ENCODE data around the gene CFAP69.

GRCh38 chr7:81690212-81690842 is 79.5 kb downstream of the HGF start:
- RAMPAGE, long total RNA, result no peak
- RRBS, result no CpG with 5 or more reads among the region's 7 CpGs

GRCh38 chr7:82416316-82416713 is 27.3 kb downstream of the CACNA2D1 start:
- RAMPAGE, long total RNA, result no peak
- RRBS, result no CpG with 5 or more reads among the region's 2 CpGs

GRCh38 chr7:84582751-84583041 is 388.1 kb upstream of the SEMA3A start:
- RAMPAGE, long total RNA, result no peak
- RRBS, result no CpG with 5 or more reads among the region's 3 CpGs

DNA sequence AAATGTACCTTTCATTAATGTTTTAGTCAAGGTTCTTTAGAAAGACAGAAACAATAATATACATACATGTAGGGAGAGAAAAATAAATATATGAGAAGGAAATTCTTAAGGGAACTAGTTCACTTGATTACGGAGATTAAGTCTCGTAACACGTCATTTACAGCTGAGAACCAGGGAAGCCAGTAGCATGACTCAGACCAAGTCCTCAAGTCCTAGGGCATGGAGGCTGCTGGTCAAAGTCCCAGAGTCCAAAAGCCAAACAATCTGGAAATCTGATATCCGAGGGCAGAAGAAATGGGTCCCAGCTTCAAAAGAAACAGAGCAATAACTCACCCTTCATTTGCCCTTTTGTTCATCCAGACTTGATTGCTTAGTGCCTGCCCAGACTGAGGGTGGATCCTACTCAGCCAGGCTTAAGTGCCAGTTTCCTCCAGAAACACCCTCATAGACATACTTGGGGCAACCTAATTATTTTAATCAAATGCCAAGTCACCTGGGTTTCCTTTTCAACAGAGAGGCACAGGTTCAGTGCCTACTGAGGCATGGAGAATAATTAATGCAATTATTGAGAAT is 484.9 kb downstream of the SEMA3D start:
- RAMPAGE, long total RNA, result no peak
- RRBS, result no CpG with 5 or more reads among the region's 4 CpGs

DNA sequence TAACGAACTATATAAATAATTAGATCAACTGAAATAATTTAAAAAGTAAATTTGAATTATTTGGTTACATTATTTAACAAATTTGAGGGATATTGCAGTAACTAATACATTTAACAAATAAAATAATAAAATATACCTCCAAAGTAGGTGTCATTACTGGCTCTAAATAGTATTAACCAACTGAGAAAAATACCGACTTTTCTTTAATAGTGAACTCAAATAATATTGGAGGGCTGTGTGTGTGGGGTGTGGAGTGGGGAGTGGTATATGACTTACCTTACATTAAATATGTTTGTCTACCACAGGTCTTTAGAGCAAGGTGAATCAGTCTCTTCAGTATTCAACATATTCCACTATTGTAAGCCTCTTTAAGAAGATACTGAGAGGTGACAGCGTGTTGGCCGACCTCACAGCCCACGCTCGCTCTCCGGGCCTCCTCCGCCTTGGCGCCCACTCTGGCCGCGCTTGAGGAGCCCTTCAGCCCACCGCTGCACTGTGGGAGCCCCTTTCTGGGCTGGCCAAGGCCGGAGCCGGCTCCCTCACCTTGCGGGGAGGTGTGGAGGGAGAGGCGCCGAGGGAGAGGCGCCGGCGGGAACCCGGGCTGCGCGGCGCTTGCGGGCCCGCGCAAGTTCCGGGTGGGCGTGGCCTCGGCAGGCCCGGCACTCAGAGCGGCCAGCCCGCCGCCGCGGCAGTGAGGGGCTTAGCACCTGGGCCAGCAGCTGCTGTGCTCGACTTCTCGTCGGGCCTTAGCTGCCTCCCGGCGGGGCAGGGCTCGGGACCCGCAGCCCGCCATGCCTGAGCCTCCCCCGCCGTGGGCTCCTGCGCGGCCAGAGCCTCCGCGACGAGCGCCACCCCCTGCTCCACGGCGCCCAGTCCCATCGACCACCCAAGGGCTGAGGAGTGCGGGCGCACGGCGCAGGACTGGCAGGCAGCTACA is 306.6 kb downstream of the SEMA3D start:
- RAMPAGE, long total RNA, result no peak
- RRBS, result 94% methylated on average over 14 of the region's 59 CpGs

GRCh38 chr7:85265700-85265963 is 78.8 kb upstream of the SEMA3D start:
- RAMPAGE, long total RNA, result no peak
- RRBS, result no CpG with 5 or more reads among the region's 1 CpG

DNA sequence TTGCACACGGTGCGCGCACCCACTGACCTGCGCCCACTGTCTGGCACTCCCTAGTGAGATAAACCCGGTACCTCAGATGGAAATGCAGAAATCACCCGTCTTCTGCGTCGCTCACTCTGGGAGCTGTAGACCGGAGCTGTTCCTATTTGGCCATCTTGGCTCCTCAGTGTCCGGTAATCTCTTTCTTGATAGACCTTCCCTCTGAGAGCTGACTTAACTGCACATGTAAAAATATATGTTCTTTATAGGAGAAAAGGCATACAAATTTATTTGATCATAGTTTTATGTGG is 148.7 kb upstream of the SEMA3D start:
- RAMPAGE, long total RNA, result no peak
- RRBS, result no CpG with 5 or more reads among the region's 10 CpGs

GRCh38 chr7:87038945-87039529 is 20.4 kb downstream of the ELAPOR2 start:
- RAMPAGE, long total RNA, result no peak
- RRBS, result no CpG with 5 or more reads among the region's 5 CpGs

- RAMPAGE, long total RNA, result no peak
- RRBS, result no CpG with 5 or more reads among the region's 2 CpGs
Measured at GRCh38 chr7:87196056-87196741, 23.3 kb downstream of the TMEM243 start.

GRCh38 chr7:87475057-87475322 is 490 bp downstream of the ABCB4 start:
- RAMPAGE, long total RNA, result no peak
- RRBS, result no CpG with 5 or more reads among the region's 4 CpGs

DNA sequence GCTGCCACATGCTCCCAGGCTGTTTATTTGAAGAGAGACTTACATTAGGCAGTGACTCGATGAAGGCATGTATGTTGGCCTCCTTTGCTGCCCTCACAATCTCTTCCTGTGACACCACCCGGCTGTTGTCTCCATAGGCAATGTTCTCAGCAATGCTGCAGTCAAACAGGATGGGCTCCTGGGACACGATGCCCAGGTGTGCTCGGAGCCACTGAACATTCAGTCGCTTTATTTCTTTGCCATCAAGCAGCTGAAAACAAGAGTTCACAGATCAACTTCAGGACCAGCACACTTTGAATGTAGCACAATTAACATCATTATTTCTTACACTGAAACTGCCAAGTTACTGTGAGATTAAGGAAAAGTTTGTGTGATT is 33.7 kb upstream of the ABCB4 start:
- RAMPAGE, long total RNA, result no peak
- RRBS, result no CpG with 5 or more reads among the region's 5 CpGs

- RAMPAGE, long total RNA, result no peak
- RRBS, result no CpG with 5 or more reads among the region's 10 CpGs
Measured at GRCh38 chr7:87599181-87599773, 1.4 kb downstream of the ABCB1 start.

DNA sequence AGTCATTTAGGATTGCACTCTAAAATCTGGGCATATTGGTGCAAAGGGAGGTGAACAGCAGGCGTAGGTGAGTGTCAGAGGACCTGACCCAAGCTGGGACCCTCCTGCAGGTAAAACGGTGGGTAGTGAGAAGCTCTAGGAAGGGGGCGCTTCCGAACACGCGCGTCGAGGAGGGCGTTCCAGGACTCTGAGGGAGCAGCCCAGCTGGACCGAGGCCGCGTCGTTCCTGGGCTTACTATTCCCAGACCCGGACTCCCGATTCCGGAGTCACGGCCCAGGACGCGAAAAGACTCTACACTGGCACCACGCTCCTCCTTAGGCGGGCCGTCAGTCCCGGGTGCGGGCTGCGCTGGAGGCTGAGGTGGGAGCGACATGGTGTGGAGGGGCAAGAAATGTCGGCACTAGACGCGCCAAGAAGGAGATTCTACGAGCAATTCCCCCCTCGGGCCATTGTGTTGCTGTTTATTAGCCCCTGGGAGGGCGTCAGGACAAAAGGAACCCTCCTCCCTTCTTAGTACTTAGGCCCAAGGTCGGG is 635 bp upstream of the RUNDC3B start:
- RAMPAGE, long total RNA, result no peak
- RRBS, result 1% methylated on average over 8 of the region's 33 CpGs

- RAMPAGE, long total RNA, result no peak
- RRBS, result no CpG with 5 or more reads among the region's 7 CpGs
Measured at GRCh38 chr7:88291729-88292381, 14.8 kb downstream of the STEAP4 start.

- RAMPAGE, long total RNA, result no peak
- RRBS, result no CpG with 5 or more reads among the region's 17 CpGs
Measured at GRCh38 chr7:88758810-88759190, 700 bp upstream of the ZNF804B start.

DNA sequence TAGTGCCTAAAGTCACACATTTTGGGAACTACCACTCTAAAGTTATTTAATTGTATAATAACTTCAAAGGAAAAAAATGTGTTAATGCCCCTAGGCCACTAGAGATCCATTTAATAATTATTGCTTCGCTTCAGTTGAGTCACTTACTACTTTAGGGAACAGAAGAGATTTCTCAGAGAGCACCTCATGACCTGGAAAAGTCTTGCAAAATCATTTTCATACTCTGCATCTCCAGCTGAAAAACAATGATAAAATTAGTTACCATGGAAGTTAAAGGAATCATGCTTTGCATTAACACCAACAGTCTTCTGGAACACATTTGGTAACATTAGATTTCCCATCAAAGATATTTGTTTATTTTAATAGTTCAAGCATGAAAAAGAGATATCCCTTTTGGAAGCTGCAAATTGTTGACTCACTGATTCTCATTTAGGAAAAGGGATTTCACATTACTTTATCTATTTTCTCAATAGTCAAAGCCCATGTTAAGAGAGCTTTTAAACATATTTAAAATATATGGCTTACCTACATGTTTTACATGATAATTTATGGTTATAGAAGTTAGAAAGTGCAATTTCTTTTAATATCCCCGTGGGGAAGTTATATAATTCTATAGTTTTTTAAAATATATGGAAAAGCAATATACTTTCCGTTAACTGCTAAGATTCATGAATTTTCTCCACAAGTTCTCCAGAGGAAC is 1.7 kb upstream of the STEAP2 start:
- RAMPAGE, long total RNA, result no peak
- RRBS, result no CpG with 5 or more reads among the region's 3 CpGs

- RAMPAGE, long total RNA, result no peak
- RRBS, result no CpG with 5 or more reads among the region's 4 CpGs
Measured at GRCh38 chr7:90212690-90212922, 1.1 kb downstream of the STEAP2 start.

DNA sequence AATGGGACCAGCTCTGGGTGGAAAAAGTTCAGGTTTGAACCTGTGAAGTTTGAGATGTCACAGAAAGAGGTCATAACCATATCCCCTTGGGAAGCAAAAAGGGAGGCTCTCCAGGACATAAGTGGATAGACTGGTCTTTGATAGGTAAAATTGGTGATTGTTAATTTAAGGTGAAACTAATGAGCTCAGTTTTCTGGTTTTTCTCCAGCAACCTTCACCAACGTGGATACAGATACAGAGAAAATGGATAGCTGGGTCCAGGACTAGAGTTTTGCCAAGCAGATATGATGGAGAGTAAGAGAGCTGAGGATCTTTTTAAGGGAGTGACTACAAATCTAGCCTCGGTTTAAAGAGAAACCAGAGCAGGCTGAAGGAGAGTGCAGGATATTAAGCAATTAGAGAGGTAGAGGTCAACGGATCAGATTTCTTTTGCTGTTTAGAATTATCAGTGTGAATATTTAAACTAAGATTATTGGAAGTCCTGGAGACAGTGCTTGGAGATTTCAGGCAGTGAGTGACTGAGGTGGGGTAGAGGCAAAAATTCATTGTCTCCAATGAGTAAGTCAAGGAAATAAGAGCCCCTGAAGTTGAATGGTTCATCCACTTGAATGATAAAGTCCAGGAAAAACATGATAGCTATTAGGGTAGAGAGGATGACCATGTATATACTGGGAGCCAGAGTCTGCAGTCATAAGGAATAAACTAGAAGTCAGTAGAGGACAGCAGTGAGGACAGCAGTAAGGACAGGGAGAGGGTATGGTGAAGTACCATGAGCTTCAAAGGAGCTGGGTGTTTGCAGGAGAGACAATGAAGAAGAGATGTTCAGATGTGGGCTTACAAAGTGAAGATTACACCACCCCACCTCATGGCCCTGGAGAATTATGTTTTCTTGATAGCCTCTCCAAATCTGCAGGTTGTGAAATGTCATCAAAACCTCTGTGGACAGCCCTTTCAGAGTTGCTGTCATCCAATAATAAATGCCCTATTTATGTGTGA is 3.1 kb downstream of the STEAP2 start:
- RAMPAGE, long total RNA, result no peak
- RRBS, result no CpG with 5 or more reads among the region's 3 CpGs

DNA sequence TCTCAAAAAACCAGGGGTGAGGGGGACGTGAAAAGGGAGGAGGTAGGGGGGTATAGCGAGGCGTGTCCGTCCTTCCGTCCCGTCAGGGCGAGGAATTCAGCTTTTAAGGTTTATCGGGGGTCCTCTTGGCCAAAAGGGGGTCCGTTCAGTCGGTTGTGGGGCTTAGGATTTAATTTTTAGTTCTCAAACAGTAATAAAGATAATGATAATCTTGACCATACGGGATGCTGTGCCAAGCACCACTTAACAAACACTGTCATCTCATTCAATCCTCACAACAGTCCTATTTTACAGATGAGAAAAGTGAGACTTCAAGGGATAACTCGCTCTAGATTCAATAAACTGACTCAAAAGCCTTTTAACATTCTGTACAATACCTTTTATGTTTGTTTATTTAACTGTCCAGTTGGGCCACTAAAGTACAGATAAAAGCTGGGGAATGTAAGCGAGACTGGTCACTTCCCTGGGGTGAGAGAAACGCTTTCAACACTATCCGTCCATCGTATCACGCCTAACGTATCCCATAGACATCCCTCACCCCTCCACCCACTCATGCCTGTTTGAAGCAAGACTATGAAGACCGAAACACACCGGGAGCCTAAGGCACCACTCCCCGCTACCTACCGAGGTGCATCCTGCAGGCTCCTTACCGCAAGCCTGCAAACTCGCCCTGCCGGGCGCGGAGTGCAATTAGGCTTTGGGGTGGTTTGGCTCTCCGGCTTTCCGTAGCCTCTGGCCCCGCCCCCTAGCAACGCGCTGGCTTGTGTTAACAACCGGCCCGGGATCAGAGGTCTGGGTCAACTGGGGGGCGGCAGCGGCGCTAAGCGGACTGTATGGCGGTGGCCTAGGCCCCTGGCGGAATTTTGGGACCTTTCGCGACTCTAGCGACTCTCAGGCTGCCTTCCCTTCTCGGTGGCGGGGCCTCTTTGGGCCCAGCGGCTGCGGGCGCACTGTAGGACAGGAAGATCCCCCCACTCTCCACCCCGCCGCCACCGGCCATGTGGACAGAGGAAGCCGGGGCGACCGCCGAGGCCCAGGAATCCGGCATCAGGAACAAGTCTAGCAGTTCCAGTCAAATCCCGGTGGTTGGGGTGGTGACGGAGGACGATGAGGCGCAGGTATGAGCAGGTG is at the start of gene CFAP69:
Gene CFAP69 (plus strand): TSS at position 748 of the 1,131 bp plus-strand sequence.
- RAMPAGE, long total RNA, result no peak
- RRBS, result under 1% methylated on average over 12 of the region's 60 CpGs

DNA sequence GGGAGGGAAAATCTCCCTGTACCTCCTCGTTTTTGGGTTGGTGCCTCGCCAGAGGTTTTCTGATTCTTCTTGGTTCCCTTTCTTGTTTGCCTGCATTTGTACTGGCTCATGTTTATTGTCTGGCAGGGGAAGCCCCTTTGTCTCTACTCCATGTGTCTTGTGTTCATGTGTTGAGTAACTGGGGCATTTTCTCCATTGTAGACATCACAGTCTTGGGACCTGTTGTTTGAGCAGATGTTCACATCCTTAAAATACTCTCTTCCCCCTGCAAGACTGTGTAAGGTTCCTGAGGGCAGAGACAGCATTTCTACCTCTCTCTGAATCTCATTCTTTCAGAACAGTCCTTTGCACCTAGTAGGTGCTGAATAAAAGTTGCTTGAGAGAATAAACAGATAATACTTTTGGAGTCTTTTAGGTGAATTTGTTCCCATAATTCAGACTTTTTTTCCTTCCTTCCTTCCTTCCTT is 25.1 kb downstream of the CDK14 start:
- RAMPAGE, long total RNA, result no peak
- RRBS, result no CpG with 5 or more reads among the region's 2 CpGs

All from epithelial cell of alveolus of lung (primary cell).